Bronchial epithelial cell (primary cell): Measurements from ENCODE around the genes RNF130 and ZFP62.

- RRBS, 2 experiments: no CpG with 5 or more reads among the region's 14 CpGs
Observed at GRCh38 chr5:179966784-179967169, 59.1 kb upstream of the TBC1D9B start.

- RRBS, 2 experiments: 2% methylated on average over 42 of the region's 153 CpGs
Observed at GRCh38 chr5:180071245-180072390, at the start of gene RNF130. TSS of gene RNF130 (minus strand) at chr5:180071759.

DNA sequence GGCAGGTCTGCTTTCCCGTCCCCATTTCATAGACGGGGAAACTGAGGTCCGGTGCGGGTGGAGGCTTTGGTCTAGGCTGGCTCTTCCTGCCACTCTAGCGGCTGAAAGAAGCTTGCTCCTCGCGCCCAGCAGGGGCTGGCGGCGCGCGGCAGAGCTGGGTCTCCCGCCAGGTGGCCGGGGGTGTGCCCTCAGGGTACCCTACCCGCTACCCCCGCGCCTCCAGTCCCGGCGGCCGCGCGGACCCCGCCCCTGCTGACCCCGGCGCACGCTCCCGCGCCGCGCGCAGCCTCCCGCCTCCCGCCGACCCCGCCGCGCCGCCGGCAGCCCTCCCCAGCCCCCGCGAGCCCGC lies 404 bp downstream of the RASGEF1C start:
- RRBS, 2 experiments: 2% methylated on average over 24 of the region's 41 CpGs

GRCh38 chr5:180240678-180241470 lies 31.9 kb upstream of the RASGEF1C start:
- RRBS, 2 experiments: no CpG with 5 or more reads among the region's 19 CpGs

DNA sequence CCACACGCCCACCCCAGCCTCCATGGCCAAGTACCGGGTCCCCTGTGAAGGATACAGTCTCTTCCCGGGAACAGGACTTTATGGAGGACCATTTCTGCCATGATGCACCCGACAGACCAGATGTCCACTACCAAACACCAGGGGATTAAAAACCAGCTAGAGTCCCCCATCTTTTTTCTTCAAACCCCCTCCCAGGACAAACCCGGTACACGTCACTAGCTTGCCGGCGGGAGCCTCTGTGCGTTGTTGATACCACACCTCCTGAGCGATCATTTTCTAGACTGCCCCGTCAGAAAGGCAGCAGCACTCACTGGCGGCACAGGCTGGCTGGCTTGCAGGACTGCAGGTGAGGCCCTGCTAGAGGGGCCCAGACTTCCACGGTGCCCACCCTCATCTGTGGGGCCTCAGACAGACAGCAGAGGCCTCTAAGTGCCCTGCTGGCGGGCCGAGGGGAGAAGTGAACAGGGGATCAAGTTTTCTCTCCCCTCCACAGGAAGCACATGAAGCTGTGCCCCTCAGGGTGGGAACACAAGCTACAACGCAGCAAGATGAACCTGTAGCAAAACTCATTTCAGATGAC lies 38.9 kb upstream of the RASGEF1C start:
- RRBS, 2 experiments: no CpG with 5 or more reads among the region's 16 CpGs

DNA sequence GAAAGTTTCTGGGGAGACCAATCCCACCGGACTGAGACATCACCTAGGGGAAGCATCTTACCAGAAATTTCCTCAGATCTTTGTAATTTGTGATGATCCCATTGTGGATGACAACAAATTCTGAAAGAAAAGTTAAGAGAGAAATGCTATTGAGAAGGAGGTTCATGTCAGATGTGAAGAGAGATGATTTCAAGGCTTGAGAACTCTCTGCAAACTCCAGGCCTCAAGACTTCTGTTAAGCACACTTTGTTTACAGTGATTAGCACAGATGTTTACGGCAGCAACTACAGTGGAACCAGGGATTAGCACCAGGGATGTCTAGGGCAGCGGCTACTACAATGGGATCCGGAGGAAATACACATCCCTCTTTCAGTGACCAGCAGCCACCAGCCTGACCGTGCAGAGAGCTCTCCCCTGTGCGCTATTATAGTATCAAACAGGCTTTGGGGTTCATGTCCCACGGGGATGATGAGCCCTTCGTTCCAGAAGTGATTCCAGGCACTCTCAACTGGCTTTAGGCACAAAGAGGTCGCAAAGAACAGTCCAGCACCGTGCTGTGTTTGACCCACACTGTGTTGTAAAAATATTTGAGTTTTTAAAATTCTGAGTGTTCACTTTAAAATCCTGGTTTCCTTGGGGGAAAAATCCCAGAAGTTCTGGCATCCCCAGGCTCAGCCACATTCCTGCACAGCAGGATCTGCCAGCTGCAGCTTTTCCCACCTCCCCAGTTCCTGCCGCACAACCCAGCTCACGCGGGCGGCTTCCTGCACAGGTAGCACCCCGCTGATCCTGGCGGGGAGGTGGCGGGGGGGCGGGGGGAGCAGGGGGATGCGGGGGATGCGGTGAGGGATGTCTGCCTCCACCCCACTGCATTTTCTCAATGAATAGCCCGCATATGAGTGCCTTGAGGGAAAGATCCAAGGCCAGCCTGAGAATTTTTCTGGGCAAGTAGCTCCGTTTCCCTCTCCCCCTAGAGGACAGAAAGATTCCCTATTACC lies 21.4 kb downstream of the GFPT2 start:
- RRBS, 2 experiments: no CpG with 5 or more reads among the region's 22 CpGs

DNA sequence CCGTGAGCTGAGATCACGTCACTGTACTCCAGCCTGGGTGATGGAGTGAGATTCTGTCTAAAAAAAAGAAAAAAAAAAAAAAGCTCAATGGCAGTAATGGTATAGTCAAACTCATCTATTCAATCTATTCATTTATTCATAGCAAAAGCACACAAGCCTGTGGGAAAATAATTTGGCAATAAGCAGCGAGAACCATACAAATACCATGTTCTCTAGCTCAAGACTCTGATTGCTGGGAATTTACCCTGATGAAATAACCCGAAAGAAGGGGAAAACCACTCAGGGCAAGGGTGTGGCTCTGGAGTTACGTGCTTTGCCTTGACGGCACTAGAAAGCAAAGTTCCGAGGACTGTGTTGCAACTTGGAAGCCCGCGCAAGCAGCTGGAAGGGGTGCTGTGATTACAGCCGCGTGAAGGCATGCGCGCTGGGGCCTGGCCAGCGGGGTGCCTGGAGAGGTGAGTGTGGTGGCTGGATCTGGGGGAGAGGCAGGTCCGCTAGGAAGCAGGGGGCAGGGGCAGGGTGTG lies 52.7 kb upstream of the CNOT6 start:
- RRBS, 2 experiments: no CpG with 5 or more reads among the region's 15 CpGs

DNA sequence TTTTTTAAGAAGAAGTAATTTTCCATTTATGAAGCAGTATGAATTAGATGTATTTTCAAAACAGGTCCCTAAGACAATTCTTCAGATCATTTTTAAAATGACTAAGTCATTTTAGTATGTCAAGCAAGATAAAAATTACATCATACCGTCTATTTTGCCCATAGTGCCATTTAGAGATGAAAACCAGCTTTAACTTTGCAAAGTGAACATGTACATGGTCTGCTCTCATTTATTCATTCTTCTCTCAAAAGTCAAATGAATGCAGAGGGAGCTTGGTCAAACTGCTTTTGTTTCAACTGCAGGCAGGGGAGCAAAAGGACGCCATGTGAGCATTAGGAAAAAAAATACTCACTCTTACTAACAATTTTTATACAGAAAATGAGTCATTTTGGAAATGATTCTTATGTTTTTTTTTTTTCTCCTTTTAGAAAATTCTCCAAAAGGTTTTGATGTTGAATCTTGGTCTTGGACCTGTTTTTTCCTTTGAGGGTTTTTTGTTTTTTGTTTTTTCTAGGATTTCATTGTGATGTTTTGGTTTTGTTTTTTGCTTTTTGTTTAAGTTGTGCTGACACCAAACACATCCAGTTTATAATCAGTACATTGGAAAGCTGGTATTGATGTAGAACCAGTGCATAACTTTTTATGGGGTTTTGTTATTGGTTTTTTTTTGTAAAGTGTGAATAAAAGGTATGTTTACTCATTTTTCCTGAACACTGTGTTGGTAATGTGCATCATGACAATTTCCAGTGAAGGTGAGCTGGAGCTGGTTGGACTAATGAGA lies 15.6 kb downstream of the SCGB3A1 start:
- RRBS, 2 experiments: no CpG with 5 or more reads among the region's 2 CpGs

DNA sequence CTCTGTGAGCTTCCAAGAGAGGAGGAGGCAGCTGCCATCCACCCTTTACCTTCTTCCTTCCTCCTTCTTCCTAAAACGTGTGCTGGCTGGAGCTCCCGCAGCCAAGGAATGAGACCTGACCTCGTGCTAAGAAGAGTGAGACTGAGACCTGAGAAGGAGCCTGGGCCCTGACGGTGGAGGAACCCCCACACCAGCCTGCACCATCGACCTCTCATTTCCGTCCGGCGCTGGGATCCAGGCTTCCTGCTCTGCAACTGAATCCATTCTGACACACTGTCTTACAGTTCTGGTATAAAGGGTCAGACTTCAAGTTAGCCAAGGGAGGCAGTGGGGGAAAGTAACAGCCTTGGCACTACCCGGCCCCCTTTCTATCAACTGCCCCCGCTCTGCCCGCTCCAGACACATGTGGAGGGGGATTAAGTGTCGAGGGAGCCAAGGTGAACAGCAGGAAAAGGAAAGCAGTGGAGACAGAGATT lies 16.0 kb downstream of the MGAT1 start:
- RRBS, 2 experiments: no CpG with 5 or more reads among the region's 12 CpGs

DNA sequence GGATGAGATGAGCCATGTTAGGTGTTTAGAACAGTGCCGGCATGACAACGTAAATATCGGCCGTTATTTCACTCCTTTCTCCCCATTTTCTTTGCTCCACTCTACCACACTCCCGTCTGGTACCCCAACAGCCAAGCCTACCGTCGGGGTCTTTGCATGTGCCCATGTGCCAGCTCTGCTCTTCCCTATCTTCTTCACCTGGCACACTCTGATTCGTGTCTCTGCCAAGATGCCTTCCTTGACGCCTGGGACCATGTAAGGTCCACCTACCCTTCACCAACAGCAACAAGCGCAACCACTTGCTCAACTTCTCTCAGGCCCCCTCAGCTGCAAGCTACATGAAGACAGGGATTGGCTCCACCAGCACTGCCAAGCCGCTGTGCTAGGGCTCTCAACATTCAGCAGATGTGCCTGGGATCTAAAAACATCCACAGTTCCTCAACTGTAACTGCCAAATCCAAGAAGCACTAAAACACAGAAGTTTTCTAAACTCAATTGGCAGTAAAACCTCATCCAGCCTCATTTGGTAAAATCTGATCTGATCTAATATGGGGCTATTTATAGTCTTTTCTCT lies 4.4 kb downstream of the MGAT1 start:
- RRBS, 2 experiments: no CpG with 5 or more reads among the region's 11 CpGs

- RRBS, 2 experiments: no CpG with 5 or more reads among the region's 4 CpGs
Observed at GRCh38 chr5:180799704-180800430, 2.7 kb downstream of the MGAT1 start.

- RRBS, 2 experiments: no CpG with 5 or more reads among the region's 5 CpGs
Observed at GRCh38 chr5:180813283-180813961, 10.8 kb upstream of the MGAT1 start.

DNA sequence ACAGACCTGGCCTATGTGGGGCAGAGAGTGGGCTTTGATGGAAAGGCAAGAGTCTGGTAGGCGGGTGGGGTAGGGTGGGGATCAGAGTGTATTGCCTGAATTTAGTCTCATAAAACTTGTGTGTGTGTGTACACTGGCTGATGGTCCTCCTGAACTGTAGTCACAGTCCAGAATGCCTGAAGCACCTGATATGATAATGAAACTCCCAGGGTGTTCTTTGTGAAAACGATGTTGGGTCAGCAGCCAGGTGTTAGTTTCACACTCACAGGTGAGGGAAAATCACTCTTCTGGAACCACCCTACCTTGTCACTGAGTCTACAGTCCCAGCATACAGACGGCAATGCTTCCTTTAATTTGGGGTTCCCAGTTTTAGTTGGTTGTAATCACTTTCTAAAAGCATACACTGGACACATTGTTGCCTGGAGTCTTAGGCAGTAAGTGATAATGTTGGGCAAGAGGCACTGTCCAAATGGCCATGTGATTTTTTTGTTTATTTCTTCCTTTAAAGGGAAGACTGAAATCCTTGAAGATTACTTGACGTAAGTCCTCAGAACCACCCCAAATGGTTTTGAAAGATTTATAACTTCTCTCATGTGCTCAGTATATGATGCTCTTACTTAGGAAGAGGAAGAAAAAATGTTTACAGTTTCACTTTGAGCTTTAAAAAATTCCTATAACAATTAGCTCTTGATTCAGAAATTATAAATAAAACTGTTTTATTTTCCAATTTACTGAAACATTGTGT lies 18.2 kb upstream of the MGAT1 start:
- RRBS, 2 experiments: no CpG with 5 or more reads among the region's 4 CpGs

DNA sequence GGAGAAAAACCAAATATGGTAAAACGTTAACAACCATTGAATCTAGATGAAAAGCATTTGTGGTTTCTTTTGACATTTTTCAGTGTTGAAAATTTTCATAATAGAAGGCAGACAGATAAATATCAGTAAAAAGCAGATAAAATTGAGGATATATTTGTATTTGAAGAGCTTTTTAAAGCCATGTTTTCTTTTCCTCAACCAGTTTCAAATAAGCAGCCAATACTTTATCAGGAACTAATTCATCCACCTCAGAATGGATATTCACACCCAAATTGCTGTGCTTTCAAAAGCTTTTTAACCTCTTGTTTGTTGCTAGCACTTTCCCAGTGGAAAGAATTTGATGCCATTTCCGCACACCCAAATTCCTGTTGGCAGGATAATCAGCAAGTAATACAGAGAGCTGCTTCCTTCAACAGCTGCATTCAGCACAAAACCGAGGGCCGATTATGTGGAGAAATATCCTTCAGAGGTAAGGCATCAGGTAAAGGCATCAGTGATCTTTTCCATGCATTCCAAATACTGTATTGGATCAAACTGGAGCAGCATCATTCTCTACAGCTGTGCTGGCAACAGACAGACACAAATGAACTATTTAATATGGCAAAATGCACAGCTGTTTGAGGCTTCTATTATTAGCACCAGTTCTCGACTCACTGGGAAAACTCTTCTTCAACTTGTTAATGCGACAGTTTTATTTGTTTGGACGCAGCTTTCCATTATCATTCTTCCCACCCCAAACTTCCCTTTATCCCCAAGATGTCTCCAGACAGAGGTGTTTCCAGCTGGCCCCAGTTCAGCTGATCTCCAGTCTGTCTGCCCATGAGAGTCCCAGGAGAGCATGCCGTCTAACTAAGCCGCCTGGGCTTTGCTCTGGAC lies 22.1 kb upstream of the MGAT1 start:
- RRBS, 2 experiments: no CpG with 5 or more reads among the region's 9 CpGs

DNA sequence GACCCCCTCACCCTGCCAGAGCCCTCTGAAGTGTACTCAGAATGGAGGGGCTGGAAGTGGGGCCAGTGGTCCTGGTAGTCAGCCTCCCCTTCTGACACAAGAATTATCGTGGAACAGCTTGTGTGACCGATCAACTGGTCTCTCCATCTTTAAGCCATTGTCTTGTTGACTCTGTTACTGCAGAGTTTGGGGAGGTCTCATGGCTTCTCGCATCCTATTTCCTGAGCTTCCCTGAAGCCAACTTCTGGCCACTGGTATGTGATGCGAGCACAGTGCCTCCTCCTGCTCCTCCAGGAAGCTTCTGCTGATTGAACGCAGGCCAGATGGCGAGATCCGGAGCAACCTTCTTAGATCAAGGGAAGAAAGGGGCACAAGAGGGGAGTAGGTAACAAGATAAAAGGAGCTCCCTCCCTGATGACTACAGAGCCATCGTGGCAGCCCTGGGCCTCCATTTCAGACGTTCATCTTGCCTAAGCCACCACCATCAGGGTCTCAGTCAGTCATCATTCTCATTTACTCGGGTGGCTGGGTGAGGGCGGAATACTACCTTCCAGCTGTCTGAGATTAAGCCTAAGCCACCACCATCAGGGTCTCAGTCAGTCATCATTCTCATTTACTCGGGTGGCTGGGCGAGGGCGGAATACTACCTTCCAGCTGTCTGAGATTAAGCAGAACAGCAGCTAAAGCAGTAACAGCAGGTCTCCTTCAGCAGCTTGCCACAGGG lies 27.6 kb upstream of the MGAT1 start:
- RRBS, 2 experiments: no CpG with 5 or more reads among the region's 14 CpGs

DNA sequence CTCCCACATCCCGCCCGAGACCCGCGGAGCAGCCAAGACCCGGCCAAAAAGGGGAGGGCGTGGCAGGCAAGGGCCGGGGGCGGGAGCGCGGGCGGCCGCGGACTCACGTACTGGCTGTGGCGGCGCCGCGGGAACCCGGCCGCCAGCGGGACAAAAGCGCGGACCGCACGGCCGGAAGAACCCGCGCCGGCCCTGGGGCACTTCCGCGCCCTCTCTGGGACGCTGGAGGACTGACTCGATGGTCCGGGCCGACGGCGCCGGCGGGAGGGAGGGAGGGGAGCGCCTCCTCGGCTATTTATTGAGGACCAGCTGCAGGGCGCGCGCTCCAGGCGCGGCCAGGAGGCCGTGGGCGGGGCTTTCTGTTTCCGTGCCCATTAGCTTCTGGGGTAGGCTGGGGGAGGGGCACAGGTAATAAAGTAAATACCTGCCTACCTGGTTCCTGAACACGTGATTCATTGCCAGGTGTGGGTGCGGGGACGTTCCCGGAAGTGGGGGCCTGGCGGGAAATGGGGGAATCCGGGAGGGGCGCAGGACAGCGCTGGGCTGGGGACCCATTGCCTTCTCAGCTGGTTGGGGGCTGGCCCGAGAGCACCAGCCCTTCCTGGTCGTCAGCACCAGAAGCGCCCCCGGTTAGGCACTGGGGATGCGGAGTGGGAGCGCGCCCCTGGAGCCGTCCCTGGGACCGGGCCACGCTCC lies at the start of gene ZFP62:
ZFP62 (minus strand) TSS at position 169 of the 696 bp plus-strand sequence.
- RRBS, 2 experiments: 1 to 2% methylated on average over 32 to 37 of the region's 67 CpGs

- RRBS, 2 experiments: under 1 to 3% methylated on average over 6 of the region's 11 CpGs
Observed at GRCh38 chr5:180861804-180862125, 689 bp upstream of the ZFP62 start.

- RRBS, 2 experiments: no CpG with 5 or more reads among the region's 9 CpGs
Observed at GRCh38 chr5:180885767-180886445, 13.1 kb upstream of the BTNL8 start.

- RRBS, 2 experiments: no CpG with 5 or more reads among the region's 7 CpGs
Observed at GRCh38 chr5:181054933-181055427, 14.9 kb downstream of the BTNL9 start.

DNA sequence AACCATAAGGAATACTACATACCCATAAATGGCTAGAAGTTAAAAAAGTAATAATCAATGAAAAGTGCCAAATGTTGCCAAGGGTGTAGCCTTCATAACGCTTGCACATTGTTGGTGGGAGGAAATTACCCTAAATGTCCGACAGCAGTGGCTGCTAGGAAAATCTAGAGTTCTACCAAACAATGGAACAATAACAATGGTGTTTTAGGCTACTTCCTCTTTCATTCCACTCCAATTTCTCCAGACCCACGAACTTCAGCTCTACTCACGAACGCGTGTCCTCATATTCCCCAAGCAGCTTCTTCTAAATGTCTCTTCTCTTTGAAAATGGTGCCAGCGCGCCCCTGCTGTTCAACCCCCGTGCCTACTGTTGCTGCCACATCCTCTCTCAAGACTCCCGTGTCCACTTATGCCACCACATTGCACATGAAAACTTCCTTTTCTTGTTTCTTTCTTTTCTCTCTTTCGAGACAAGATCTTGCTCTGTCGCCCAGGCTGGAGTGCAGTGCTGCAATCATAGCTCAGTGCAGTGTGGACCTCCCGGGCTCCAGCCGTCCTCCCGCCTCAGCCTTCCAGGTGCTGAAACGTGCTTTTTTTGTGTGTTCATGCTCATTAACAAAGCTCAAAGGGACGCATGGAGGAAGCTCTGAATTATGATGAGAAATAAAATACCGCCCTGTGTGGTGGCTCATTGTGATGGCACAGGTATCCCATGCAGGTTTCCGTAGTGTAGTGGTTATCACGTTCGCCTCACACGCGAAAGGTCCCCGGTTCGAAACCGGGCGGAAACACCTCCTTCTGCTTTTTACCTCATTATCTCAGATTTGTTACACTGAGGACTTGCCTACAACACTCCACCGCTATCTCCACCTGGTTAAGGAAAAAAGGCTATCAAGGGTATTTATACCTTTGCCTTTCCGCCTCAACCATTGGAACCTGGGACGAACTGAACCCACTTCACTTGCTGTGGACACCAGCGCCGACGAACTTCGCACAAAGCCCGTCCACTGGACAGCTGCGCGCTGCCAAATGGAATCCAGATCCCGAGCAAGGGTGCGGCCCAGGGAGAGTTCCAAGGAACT lies 25.9 kb downstream of the OR2V2 start:
- RRBS, 2 experiments: no CpG with 5 or more reads among the region's 39 CpGs